Cerebellum (tissue), 5 donors: ENCODE measurements around a stretch of chr14.

- PRO-cap, 3 experiments = no peak in any of the 3 experiments
- RAMPAGE, long total RNA = no peak
Measured at GRCh38 chr14:62080858-62081357, 268.4 kb downstream of the SYT16 start.

DNA sequence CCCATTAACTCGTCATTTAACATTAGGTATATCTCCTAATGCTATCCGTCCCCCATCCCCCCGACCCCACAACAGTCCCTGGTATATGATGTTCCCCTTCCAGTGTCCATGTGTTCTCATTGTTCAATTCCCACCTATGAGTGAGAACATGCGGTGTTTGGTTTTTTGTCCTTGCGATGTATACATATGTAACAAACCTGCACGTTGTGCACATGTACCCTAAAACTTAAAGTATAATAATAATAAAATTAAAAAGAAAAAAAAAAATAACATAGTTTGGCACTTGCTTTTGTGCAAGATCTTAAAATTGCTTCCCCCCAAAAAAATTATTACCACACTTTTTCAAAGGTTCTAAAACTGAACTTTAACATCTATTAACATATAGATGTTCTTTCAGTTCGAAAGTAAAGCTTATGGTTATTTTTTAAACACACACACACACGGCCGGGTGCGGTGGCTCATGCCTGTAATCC lies 11.9 kb downstream of the PPP2R5E start:
- PRO-cap, 3 experiments = no peak in any of the 3 experiments
- RAMPAGE, long total RNA = no peak

DNA sequence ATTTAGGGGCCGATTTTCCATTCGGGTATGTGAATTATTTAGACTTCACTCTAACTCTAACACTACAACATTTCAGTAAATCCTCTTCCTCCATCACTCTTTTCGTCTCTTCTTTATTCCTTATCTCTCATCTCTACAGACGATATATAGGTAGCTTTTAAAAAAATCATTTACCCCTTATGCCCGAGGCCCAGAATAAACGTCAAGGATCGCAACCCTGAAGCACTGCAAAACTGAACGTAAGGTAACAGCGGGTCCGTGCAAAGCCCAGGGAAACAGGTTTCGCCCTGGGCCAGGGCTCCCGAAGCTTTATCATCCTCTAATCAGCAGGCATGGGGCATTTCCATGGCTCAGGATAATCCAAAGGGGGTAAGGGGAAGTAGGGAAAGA lies 1.2 kb downstream of the PPP2R5E start:
- PRO-cap, 3 experiments = no peak in any of the 3 experiments
- RAMPAGE, long total RNA = no peak

- PRO-cap, 3 experiments = no peak in any of the 3 experiments
- RAMPAGE, long total RNA = no peak
Measured at GRCh38 chr14:63591442-63591931, 48.3 kb upstream of the PPP2R5E start.

- PRO-cap, 3 experiments = peak in 1 of 3 experiments; most common plus-strand start chr14:63642506 (in 1)
- RAMPAGE, long total RNA = no peak
Measured at GRCh38 chr14:63642480-63642700, 719 bp upstream of the WDR89 start.

DNA sequence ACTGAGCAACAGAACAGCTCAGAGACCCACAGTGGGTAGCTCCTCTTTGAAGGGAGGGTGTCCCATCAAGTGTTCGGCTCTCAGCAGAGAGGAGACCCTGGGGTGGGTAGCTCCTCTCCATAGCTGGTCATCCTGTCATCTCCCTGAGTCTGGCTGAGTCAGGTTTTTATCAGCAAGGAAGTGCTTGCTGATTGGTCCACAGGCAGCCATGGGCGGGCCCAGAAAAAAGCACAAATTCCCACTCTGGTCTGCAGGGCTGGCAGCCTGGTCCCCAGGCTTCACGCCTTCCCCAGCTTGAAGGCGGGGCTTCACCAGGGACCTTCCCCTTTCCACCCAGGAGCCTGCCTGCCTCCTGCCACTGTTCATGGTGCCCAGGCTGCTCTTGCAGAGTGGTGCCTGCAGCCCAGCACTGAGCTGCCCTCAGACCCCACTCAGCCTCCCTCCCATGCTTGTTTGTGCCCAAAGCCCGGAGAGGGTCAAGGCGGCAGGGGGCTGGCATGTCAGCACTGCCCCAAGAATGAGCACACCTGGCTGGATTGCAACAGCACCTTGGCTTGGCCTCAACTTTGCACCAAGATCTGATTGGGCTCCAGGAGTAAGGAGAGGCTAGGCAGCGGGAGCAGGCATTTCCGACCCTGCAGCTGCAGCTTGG lies 21.9 kb upstream of the WDR89 start:
- PRO-cap, 3 experiments = no peak in any of the 3 experiments
- RAMPAGE, long total RNA = no peak

DNA sequence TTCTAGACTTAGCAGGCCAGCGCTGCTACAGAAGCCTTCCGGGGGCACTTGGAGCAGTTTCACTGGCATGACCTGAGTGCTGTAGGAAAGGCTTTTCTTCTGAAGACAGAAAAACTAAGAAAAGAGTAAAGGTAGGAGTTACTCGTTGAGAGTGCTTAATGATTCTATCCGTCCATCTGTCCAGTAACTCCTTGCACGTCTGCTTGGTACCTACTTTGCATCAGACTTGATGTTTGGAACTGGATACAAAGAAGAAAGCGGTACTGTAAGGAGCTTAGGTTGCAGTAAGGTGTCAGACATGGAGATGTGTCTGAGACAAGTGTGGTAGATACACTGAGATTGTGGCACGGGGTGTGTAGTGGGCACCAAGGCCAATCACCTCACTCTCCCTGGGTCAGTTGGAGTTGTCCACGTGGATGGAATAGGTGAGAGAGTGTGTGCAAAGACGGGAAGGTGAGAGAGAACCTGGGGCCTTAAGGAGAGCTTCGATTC lies 31.4 kb downstream of the SYNE2 start:
- PRO-cap, 3 experiments = no peak in any of the 3 experiments
- RAMPAGE, long total RNA = no peak

DNA sequence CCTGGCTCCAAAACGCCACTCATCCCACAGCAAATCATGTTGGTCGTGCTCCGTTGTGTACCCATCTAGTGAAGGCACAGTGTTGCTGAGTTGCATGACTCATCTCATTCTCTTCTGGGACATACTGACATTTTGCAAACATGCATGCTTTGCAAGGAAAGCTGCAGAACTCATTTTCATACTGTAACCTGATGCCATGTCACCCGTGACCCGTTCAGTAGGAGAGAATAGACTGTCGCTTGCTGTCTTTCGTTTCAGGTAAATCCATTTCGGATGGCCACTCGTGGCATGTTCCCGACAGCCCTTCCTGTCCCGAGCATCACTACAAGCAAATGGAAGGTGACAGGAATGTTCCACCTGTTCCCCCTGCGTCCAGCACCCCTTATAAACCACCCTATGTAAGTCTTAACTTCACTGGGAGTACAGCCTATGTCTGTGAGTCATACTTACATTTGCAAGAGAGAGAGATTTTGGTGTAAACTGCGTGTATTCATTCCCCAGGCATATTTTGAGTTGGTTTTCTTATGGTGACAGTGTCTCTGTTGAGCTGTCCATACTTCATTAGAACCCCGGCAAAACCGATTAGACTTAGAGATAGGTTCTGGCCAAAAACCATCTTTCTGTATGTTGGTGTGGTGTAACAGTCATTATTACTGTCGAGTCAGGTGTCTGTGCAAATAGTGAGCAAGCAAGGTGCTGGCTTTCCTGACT lies 78.0 kb downstream of the ESR2 start:
- PRO-cap, 3 experiments = no peak in any of the 3 experiments
- RAMPAGE, long total RNA = no peak

DNA sequence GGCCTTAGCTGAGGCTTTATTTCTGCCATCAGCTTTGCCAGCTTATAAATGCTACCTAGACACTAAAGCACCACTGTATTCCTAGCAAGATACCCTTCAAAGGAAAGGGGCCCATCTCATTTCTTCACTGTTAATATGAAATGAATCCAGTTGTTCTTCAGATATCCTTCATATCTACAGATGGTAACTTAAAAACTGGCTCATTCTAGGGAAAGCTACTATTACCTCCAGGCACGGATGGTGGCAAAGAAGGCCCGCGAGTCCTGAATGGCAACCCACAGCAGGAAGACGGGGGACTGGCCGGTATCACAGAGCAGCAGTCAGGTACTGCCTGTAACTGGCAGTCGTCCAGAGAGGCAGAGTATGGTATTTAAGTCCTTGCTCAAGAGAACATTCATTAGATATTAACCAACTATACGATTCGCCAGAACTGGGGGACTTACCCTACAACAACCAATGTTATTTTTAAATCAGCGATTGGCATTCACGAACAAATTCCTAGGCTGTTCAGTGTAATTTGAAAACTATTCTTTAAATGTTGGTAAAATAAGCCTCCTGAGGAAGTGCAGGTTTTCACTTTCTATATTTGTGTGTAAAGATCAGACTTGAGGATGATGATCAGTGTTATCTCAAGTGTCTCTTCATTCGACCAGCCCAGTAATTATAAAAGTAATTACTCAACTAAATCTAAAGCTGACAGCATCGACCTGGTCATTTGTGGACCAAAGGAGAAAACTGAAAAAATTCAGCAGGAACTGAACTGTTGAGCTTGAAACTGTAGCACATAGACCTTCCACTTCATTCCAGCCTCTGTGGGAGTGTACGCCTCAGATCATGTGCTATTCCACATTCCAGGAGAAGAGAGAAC lies 75.7 kb downstream of the ESR2 start:
- PRO-cap, 3 experiments = no peak in any of the 3 experiments
- RAMPAGE, long total RNA = no peak

DNA sequence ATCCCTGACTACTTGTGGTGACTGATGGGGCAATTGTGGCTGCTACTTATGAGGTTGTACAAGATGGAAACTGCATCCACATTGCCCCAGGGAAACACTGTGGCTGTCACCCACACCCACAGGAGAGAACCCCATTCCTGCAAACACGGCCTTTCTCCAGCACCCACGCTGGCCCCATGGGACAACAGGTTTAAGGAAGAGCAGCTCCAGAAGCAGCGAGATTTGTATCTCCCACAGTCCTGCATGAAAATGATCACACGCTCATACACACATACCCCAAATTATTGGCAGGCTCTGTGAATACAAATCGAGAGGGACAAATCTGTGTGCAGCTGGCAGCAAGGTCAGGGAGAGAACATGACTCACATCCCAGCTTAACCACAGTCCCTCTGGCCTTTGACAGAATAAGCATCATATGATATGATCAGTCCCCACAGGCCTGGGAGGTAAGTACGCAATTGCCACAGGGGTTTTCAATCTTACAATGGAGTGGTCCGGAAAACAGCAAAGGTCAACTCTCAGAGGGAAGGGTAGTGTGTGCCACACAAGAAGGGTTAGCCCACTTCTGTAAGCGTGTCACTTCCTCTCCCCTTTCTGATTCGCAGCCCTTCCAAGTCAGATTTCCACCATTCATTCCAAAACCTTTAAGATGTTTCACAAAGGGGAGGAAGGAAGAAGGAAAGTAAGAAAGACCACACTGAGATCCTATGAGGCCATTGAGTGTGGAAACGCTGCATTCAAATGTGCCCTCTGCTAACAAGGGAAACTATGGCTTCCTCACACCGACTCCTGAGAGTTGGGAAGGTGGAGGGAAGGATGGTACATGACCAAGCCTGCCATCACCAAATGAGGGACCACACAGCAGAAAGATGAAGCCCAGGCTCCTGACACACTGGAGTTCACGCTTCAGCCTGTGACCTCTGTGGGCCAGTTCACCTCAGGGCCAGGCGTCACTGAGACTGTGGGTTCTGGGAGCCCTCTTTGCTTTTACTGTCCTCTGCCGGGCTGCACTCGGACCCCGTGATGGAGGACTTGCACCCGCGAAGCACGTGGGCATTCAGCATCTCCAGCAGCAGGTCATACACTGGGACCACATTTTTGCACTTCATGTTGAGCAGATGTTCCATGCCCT lies 61.6 kb downstream of the ESR2 start:
- PRO-cap, 3 experiments = no peak in any of the 3 experiments
- RAMPAGE, long total RNA = no peak

- PRO-cap, 3 experiments = no peak in any of the 3 experiments
- RAMPAGE, long total RNA = no peak
Measured at GRCh38 chr14:64502273-64502854, 1.3 kb downstream of the ZBTB25 start.

DNA sequence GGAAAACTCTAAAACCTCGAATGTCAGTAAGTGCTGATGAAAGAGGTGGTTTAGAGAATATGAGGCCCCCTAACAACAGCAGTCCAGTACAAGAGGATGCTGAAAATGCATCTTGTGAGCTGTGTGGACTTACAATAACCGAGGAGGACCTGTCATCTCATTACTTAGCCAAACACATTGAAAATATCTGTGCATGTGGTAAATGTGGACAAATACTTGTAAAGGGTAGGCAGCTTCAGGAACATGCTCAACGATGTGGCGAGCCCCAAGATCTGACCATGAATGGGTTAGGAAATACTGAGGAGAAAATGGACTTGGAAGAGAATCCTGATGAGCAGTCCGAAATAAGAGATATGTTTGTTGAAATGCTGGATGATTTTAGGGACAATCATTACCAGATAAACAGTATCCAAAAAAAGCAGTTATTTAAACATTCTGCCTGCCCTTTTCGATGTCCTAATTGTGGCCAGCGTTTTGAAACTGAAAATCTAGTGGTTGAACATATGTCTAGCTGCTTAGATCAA lies 17.8 kb upstream of the HSPA2 start:
- PRO-cap, 3 experiments = no peak in any of the 3 experiments
- RAMPAGE, long total RNA = no peak

DNA sequence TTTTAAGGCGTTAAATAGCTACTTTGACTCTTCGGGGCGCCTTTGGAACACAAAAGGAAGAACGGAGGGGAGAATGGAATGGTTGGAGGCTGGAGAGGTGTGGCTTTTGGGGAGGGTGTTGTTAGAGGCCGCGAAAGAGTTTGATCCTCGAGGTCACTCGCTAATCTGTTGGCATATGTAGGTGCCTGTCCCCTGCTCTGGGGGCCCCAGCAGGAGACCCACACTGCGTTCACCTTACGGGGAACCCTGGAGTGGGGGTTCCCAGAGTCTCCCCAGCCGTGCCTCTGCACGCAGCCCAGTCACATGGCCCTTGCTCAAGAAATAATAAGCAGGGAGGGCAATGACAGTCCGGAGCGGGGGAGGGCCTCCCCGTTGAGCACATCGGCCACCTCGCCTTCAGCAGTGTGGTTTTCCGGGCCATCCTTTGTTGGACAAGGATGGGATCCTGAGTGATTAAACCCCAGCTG lies 1.2 kb downstream of the PLEKHG3 start:
- PRO-cap, 3 experiments = peak in 1 of 3 experiments; most common minus-strand start position 288 of the sequence (in 1)
- RAMPAGE, long total RNA = no peak

DNA sequence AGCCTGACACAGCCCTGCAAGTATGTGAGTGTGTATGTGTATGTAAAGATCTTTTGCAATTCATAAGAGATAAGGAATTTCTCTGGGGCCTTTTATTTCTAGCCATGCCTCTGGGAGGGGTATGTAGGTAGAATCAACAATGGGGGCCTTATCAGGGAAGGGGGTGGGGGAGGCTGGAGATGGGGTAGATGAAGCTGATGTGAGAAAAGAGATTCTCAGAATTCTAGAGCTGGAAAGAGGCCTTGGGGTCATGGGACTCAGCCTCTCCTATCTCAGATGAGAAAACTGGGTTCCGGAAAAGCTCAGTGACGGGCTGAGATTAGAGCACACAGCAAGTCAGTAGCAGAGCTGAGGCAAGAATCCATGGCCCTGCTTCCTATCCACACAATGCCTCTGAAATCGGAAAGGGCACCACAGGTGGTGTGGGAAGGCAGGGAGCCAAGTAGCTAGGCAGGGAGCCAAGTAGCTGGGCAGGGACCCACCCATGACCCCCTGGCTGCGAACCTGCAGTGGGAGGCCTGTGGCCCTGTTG lies 54.6 kb downstream of the PLEKHG3 start:
- PRO-cap, 3 experiments = no peak in any of the 3 experiments
- RAMPAGE, long total RNA = no peak

GRCh38 chr14:64764082-64765223 lies 60.2 kb downstream of the PLEKHG3 start:
- PRO-cap, 3 experiments = no peak in any of the 3 experiments
- RAMPAGE, long total RNA = no peak

DNA sequence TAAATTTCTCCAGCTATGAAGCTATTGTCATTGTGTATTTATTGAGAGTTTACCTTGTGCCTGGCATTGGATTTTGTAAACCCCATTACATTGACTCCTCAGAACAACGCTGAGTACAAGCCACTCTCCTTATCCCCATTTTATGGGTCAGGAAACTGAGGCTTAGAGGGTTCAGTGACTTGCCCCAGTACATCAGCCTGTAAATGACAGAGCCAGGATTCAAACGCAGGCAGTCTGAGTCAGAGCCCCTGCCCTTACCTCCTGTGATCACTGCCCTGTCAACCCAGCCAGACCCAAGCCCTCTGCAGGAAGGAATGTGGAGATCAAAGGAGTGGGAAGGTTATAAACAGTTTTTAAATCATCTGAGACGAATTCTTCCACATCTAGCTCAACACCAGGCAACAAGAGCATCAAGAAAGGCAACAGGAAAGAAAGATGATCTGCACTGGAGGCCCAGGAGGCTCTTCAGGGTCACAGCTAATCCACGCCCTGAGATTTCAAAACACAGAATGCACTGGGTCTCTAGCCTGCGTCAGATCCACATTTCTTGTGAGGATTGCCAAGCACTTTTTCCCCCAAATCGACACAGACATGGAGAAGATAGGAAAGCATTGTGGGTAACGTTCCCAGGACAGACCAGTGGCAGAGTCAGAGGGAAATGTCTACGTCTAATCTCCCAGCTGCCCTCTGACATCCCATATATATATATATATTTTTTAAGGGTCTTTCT lies 38.5 kb downstream of the SPTB start:
- PRO-cap, 3 experiments = no peak in any of the 3 experiments
- RAMPAGE, long total RNA = no peak

GRCh38 chr14:64950219-64950659 lies 7.7 kb upstream of the GPX2 start:
- PRO-cap, 3 experiments = no peak in any of the 3 experiments
- RAMPAGE, long total RNA = no peak

- PRO-cap, 3 experiments = no peak in any of the 3 experiments
- RAMPAGE, long total RNA = no peak
Measured at GRCh38 chr14:64950836-64951607, 8.5 kb upstream of the GPX2 start.

- PRO-cap, 3 experiments = no peak in any of the 3 experiments
- RAMPAGE, long total RNA = no peak
Measured at GRCh38 chr14:65094905-65095458, 7.3 kb downstream of the MAX start.

GRCh38 chr14:65170493-65171403 lies 68.4 kb upstream of the MAX start:
- PRO-cap, 3 experiments = no peak in any of the 3 experiments
- RAMPAGE, long total RNA = no peak